Duodenum (tissue), 1 donor: ENCODE data around the genes IPMK and FAM13C.

DNA sequence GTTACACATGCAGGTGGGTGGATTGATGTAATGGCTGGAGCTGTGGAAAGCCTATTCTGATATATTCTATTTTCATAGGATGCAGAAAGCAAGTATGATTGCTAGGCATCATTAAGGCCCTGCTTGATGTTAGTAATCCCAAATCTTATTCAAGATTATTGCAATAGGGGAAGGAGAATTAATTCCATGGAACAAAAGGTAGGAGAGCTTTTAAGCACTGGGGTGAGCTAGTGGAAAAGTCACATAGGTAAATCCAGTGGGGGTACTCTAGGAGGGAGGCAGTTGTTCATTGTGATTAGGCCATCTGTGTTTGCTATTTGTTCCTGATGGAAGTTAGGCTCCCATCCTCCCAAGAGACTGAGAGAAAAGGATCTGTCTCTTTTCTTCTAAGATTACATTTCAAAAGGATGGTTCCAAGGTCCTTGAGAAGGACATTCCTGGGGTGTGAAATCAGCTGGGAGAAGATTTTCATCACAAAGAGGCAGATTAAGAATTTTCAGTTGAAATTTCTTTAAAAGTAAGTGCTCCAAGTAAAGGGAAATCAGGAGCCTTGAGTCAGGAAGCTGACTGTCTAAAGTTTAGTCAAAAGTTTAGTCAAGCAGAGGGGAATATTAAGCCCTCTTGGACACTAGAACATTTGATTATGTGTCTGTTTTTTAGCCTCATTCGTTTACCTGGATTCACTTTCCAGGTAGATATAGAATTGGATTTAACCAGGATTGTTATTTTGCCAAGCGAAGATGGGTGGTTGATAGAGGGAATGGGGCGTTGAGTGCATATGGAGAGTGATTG, 210.8 kb upstream of the CSTF2T start:
- PRO-cap = no peak

DNA sequence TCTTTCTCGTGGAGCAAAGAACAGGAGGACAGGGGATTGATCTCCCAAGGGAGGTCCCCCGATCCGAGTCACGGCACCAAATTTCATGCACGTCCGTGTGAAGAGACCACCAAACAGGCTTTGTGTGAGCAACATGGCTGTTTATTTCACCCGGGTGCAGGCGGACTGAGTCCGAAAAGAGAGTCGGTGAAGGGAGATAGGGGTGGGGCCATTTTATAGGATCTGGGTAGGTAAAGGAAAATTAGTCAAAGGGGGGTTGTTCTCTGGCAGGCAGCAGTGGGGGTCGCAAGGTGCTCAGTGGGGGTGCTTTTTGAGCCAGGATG, 275.1 kb upstream of the DKK1 start:
- PRO-cap = no peak

GRCh38 chr10:52213391-52213927, 100.6 kb upstream of the DKK1 start:
- PRO-cap = no peak

DNA sequence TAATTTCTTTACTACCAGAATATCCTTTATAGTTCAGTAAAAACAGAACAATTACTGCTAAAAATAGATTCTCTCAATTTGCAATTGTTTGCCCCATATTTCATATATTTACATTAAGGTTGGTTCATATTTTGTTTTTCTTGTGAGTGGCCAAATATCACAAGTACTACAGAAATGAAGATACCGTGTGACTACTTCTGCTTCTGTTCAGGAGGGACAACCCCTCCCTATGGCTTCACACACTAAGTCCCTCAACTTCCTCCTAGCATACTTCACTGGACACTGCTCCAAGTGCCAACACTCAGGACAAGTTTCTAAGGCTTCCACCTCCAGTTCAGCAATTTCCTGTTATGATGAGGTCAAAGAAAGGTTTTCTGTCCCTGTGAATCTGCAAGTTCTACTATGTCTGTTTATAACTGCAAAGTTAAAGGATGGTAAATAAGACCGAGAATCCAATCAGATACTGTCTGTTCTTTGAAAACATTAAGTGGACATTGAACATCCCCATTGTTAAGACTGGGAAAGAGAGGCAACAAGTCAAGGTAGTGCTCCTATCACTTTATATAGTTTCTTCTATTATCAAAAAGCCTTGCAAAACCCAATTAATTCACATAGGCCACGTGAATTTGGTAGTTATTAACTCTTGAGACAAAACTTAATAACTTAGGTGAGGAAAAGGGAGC, 81.4 kb upstream of the DKK1 start:
- PRO-cap = no peak

- PRO-cap = no peak
Measured at GRCh38 chr10:52772012-52772612, 472 bp downstream of the MBL2 start.

DNA sequence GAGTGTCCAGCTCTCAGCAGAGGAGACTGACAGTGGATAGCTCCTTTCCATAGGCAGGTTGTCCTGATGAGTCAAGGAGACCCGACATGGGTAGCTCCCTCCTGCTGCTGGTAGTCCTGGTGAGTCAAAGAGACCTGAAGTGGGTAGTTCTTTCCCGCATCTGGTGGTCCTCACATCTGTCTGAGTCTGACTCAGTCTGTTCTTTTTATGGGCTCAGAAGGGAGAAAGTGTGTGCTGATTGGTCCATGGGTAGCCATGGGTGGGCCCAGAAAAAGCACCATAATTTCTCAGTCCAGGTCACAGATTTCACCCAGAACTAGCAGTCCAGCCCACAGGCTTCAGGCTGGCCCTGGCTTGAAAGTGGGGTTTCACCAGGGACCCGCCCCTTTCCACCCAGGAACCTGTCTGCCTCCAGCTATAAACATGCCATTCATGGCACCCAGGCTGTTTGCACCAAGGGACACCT, 192.6 kb upstream of the MBL2 start:
- PRO-cap = no peak

DNA sequence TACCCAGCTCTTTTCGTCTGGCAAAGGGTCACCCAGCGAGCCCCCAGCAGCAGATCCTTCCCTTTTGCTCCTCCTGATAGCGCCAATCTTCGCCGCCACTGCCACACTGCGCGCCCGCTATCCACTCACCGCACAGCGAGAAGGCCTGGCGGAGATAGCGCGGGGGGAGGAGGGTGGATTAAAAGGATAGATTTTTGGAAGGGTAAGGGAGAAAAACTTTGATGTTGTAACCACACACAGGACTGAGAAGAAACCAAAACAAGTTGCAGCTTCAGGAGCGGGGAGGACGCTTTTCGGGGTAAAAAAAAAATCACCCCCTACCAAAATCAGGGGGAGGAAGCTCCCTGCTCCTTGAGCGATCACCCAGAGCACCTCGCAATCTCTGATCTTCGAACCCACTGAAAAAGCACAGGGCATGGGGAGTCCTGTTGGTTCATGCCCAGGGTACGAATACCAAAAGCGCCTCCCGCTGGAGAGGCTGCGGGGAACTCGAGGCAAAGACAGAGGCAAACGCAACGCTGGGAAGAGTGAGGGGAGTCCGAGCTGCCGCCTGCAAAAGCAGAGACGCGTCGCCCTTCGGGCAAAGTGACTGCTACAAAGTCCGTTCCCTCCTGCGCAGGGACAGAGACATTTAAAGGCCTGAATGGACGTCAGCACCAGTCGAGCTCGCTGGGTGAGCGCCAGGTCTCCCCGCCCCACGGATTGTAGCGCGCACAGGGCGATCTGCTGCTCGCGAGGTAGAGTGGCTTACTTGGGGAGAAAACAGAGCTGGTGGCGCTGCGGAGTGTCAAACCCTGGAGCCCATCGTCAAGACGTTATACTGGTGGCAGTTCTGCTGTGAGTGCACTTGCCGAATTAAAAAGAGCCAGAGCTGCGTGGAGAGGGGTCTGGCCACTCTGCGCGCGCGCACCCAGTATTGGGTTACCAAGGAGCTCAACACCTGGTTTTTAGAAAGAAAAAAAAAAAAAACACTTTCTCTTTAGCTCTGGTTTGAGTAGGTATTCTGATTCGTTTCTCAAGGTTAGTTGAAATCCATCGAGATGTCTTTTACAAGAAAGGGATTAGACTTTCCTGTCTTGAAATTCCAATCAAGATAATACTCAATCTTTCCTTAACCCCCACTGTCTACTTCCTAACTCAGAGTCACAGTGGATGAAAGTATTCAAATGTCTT, 732.8 kb downstream of the ZWINT start:
- PRO-cap = no peak

DNA sequence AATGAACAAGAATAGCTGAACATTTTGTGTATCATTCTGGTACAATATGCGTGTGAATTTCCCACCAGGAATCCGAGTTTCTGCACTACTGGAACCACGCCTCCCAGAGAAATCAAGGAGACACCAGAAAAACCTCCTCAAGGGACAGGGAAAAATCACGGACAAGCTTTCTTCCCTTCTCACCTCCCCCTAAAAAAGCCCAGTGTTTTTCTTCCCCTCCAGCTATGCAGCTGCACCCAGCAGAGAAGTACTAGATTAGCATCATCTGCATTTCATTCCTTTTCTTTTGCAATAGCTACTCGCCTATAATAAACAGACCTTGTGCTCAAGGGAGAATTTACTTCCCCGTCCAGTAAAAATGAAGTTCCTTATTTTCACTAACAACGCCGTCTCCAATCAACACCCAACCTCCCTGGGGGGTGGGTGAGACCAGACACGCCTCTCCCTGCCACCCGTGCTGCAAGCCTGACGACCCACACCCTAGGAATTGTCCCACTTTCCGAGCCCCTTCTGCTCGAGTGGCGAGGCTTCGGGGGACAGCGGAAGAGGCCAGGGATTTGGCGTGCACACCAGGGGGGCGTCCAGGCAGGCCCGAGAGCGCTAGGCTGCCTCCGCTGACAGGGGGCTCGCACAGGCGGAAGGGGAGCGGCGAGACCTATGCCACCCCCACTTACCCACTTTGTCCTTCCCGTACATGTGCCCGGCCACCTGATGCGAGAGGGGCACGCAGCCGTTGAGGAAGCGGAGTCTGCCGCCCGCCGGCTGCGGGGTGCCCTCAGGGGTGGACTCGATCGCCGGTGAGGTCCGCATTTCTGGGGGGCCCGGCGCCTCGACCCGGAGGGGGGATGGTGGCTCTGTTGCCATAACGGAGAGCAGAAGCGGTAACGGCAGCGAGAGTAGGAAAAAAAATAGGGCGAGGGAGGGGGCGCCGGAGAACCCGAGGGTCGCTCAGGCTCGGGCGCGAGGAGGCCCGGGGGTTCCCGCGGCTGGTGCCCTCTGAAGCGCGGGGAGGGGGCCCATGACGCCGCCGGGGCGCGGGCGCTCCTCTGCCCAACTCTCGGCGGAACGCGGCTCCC, 608 bp downstream of the IPMK start:
- PRO-cap = bidirectional peak, plus-strand start at position 455 of the sequence, minus-strand start at position 280 of the sequence

DNA sequence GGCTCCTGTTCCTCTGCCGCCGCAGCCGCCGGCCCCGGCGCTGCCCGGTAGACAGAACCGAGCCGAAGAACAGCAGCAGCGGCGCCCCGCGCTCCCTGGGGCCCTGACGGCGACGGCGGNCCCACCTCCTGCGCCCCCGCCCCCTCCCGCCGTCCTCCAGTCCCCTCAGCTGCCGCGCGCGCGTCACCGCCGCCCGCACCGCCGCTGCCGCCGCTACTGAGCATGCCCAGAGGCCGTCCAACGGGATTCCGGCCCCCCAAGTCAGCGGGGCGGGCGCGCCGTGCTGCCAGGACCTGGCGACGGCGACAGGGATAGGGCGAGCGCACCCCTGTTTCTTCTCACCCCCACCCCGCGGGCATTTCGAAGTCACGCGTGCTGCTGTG, at the start of gene IPMK:
TSS of gene IPMK (minus strand) at position 71 of the 383 bp plus-strand sequence.
- PRO-cap = bidirectional peak, plus-strand start at position 286 of the sequence, minus-strand start at position 42 of the sequence

GRCh38 chr10:58384584-58384832, 702 bp upstream of the TFAM start:
- PRO-cap = no peak

GRCh38 chr10:58448050-58448362, 62.8 kb downstream of the TFAM start:
- PRO-cap = unidirectional peak, plus-strand start at chr10:58448295

GRCh38 chr10:58534937-58536081, 22.6 kb downstream of the BICC1 start:
- PRO-cap = no peak

DNA sequence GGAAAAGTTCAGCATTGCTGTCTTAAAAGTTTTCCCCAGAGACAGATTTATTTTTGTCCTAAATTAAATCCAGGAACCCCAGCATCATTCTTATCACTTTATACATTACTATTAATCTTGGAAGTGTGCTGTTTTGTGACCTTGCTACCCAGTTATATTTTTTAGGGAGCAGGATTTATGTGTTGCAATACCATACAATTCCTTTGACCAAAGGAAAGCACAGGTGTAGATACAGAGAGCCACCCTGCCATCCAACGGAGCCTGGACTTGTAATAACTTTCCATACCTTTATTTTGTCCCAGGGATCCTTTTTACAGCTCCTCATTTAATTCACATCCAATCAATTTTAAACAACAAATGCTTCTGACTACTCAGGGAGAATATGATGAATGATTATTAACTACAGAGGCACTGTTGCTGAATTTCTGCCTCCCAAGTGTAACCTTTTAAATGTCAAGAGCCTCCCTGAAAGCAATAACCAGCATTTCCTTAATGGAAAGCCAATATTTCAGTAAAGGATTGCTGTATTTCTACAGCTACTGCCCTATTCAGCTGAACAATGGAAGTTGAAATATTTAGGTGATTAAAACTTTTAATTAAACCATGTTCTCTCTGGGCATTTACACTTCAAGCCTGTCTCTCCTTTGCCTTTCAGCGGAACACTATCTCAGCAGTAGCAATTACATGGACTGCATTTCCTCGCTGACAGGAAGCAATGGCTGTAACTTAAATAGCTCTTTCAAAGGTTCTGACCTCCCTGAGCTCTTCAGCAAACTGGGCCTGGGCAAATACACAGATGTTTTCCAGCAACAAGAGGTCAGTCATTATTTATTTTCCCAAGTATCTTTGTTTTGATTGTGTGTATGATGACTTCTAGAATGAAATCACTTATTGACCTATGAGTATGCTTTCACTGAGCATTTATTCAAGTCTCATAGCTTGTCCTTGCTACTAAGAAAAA, 304.5 kb downstream of the BICC1 start:
- PRO-cap = no peak

GRCh38 chr10:58999301-58999768, 177.1 kb upstream of the PHYHIPL start:
- PRO-cap = no peak

- PRO-cap = no peak
Measured at GRCh38 chr10:59037437-59037869, 139.0 kb upstream of the PHYHIPL start.

DNA sequence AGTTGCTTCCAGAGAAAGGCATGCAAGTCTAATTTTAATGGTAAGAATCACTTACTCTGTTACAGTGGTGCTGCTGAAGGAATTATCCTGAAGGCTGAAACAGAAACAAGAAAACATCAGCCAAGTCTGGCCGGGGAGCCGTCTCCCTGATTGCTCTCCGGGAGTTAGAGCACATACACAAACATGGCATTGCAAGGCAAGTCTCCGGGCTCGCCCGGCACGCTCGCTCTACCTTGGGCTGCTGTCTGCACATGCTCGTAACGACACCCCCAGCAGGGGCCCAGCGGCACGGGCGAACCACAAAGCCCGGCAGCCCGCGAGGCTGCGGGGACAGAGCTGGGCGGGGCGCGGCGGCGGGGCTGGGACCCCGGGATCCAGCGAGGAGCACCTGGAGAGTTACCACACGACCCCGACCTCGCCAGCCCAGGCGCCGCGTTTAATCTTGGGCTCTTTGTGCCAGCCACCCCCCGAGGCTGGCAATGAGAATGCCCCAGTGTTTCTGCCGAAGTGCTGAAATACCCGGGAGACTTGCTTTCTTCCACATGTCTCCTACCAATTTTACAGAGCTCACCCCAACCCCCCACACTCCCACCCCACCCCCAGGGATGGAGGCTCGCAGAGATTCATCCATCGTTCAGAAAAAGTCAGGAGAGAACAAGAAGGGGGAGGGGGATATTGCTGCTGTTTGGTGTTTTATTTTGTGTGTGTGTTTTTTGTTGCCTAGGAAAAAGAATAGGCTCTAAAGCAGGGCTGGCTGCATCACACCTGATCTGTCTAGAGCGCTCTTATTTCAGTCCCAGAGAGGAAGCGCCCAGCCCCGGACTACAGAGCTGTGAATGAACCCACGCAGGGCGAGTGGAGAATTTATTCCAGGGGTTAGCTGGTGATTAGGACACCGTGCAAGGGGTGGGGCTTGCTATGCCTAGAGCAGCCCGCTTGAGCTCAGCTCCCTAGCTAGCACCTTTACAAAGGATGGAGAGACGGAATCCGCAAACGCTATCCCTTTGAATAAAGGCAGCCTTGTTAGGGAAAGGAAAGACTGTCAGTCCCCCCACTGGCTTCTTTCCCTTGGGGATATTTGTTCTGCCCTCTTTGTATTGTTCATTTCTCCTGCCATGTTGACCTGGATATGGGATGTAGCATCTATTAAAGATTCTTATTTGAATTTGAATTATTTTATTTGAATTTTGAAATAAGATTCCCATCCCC, at the start of gene FAM13C:
TSS of gene FAM13C (minus strand) at position 206 of the 1,209 bp plus-strand sequence.
- PRO-cap = unidirectional peak, minus-strand start at position 838 of the sequence

DNA sequence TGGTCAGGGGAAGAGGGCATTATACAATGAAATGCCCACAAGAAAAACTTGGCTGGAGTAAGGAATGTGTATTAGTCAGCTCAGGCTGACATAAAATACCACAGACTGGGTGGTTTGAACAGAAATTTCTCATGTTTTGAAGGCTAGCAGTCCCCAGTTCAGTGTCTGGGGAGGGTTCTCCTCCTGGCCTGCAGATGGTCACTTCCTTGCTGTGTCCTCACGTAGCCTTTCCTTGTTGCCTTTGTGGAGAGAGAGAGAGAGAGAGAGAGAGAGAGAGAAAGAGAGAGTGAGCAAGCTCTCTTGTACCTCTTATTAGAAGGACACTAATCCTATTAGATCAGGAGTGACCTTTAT, 25.7 kb upstream of the FAM13C start:
- PRO-cap = no peak

- PRO-cap = no peak
Measured at GRCh38 chr10:59785226-59785483, 31.9 kb upstream of the MRLN start.

- PRO-cap = no peak
Measured at GRCh38 chr10:59806894-59807207, 53.6 kb upstream of the MRLN start.

DNA sequence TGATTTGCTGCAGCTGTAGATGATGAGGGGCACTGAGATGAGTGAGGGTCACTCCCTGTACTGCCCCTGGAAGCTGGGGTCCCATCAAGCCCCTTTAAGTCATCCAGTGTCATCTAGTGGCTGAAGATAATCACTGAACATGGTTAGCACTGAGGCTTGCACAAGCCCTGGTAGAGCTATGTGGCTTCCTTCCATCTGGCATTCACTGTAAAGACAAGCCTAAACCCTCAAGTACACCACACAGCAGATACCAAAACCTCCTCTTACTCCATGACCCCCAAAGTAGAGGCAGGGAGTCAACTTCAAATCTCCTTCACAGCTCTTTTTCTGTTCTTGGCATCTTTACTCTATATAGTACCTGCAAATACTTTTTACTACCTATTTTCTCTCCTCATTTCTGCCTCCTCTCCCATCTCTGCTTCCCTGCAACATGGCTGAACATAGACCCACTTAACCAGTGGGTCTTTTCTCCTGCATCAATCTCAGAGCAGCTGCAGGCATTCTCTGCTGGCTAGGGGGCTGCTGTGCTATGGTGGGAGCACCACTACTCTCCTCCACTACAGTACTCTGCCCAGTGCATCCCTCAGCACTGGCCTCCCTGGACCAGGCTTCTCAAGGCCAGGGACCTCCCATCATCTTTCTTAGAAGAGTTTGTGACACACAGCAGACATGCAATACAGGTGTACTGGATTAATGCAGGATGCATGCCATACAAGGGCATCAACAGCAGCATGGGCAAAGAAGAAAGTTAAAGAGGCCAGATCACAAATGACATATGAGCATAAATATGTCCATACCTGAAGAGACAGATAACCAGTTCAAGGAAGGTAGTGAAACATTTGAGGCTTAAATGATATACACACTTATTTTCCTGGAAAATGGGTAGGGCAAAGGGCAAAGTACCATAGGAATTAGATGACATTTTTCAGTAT, 73.0 kb upstream of the MRLN start:
- PRO-cap = no peak